Left colon (tissue), 1 donor: ENCODE measurements around a stretch of chr12.

DNA sequence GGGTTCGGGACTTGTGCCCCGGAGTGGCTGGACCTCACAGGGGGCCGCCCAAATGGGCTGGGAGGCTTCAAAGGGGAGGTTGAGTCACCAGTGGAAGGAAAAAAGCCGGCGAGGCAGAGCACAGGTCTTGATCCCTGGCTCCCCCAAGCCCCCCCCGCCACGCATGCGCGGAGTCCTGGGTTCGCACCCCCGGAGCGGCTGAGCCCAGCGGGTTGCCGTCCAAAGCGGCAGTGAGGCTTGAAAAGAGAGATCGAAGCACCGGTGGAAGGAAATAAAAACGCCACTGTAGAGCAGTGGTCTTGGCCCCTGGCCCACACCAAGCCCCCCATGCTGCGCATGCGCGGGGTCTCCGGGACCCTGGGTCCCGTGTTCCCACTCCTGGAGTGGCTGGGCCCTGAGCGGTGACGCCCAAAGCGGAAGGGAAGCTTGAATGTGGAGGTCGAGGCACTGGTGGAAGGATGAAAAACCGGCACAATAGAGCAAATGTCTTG lies 313.6 kb downstream of the ALG10 start:
- PRO-cap, result no peak

DNA sequence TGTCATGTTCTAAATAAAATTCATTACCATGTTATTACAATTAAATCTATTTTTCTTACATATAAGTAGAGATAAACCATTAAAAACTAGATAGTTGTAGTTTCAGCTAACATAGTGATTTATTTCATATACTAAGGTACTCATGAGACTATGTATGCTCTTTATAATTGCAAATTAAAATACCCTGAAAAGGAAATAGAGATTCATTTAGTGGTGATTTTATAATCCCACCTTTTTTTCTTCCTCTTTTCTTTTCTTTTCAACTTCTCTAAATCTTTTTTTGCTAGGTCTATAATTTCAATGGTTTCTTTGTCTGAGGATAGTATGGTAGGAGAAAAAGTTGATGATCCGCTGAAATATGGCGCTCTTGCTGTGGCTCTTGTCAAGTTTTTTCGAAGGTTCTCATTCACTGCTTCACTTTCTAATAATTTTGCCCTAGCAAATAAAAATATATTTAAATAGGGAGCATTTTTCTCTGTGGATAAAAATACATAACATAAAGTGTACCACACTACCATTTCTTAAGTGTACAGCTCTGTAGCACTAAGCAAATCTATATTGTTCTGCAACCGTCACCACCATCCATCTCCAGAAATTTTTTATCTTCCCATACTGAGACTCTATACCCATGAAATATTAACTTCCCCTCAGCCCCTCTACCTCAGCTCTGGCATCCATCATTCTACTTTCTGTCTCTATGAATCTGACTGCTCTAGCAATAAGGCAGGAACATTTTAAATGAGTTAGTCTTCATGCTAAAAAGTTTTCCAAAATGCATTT lies 91.2 kb downstream of the KIF21A start:
- PRO-cap, result no peak

DNA sequence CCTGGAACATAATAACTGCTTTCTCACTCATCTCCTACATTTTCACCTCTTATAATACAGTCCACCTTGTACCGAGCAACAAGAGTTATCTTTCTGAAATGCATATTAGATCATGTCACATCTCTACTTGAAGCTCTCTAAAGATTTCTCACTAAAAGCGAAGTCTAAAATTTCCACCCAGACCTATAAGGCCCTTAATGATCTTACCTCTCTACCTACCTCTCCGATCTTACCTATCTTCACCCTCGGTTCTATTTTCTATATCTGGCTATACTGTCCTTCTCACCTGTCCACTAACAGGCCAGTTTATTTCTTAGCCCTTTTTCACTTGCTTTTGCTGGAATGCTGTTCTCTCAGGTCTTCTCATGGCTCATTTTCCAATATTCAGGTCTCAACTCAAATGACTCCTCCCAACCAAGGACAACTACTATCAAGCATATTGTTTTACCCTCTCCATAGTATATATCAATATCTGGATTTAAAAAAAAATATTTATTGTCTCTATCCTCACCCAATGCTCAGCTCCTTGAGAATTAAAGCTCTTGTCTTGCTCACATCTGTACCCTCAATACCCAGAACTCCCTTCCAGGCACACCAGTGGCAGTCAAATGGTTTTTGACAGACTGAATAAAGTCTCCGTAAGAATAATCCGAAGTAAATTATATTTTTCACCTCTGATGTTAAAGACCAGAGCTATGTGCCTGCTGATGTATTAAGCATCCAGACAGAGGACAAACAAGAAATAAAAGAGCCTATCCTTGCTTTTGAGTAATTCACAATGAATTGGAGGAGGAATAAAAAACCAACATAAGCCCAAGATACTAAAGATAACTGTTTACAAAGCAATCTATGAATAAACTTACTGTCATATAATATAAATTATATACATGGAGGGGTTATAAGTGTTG lies 17.9 kb downstream of the KIF21A start:
- PRO-cap, result no peak

- PRO-cap, result no peak
Observed at GRCh38 chr12:39756733-39757507, 130.9 kb downstream of the C12orf40 start.

DNA sequence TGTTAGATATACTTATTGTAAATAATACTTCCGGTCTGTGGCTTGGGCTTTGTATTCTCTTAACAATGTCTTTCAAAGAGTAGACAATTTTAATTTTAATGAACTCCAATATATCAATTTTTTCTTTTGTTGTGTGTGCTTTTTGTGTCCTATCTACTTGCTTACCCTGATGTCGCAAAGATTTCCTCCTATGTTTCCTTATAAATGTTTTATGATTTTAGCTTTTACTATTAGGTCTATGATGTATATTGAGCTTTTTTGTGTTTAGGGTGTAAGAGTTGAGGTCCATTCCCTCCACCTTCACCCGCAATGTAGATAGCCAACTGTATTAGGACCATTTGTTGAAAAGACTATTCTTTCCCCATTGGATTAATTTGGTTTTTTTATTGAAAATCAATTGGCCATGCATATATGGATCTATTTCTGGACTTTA lies 182.9 kb downstream of the C12orf40 start:
- PRO-cap, result no peak

DNA sequence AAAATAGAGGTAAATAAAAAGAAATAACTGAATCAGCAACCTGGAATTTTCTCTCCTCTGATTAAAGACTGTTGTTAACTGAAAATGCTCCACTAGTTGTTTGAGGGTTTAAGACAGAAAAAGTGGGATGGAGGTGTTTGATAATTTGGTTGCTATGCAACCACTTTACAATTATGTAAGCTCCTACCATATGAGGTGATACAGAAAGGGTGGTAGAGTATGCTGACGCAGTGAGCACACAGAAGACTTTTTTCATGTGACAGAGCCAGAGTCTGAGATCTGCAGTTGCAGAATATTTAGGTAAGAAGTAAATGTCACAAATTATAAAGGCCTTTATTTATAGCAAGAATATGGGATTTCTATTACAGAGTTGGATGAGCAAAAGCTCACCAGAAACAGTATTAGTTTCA lies 50.5 kb upstream of the SLC2A13 start:
- PRO-cap, result no peak

- PRO-cap, result no peak
Observed at GRCh38 chr12:40223974-40224368, 826 bp upstream of the LRRK2 start.

- PRO-cap, result no peak
Observed at GRCh38 chr12:40226250-40226662, 1.5 kb downstream of the LRRK2 start.

- PRO-cap, result no peak
Observed at GRCh38 chr12:40226663-40227555, 2.1 kb downstream of the LRRK2 start.

DNA sequence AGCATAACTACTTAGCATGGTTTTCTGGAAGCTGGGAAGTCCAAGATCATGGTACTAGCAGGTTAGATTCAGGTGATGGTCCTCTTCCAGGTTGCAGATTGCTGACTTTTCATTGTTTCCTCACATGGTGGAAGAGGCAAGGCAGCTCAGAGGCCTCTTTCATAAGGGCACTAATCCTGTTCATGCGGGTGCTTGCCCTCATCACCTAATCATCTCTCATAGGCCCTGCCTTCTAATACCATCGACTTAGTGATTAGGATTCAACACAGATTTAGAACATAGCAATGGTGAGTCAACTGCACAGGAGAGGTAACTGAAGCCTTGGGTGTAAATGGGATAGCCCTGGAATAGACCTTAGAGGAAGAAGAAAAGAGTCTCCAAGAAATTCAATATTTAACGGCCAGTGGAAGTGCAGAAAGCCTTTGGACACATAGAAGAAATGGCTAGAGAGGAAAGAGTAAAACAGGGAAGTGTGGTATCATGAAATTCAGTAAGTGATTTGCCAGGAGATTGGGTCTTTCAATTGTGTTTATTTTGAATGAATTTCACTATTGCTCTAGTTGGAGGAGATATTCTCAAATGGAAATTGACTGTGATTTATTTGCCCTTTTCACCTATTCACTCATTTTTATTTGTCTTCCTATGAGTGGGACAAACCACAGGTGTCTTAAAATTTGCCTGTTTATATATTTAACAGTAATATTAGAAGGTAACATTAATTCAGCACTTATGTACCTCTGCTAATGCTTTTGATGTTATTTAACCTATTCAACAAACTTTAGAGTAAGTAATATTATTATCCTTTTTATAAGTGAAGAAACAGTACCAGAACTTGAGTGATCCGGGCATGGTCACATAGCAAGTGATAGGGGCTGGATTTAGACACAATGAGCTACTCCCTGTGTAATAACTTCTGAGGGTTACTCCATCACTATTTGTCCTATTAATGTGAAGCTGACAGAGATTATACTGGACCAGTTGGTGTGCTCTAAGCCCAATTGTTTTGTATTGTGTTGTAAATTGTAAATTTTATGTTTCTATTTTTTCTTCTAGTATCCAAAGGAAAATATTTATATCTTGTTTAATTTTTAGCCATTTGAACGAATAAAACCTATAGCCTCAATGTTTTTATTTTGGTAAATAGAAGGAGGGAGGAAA lies 69.5 kb downstream of the PDZRN4 start:
- PRO-cap, result no peak

GRCh38 chr12:41332283-41332902 lies 144.3 kb downstream of the PDZRN4 start:
- PRO-cap, result no peak

DNA sequence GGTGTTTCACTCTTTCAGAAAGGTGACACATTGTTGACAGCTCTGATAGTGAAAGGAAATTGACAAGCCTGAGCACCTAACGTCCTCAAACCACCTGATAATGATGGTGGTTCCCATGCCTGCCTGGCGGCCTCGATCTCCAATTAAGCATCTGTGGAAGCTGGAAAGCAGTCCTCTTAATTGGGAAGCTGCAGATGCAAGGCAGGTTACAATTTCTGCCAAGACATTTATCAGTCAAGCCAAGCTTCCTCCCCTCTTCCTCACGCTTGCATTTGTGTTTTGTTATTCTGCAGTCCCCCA lies 288.5 kb downstream of the PDZRN4 start:
- PRO-cap, result no peak

GRCh38 chr12:42038934-42039300 lies 105.8 kb downstream of the GXYLT1 start:
- PRO-cap, result no peak

DNA sequence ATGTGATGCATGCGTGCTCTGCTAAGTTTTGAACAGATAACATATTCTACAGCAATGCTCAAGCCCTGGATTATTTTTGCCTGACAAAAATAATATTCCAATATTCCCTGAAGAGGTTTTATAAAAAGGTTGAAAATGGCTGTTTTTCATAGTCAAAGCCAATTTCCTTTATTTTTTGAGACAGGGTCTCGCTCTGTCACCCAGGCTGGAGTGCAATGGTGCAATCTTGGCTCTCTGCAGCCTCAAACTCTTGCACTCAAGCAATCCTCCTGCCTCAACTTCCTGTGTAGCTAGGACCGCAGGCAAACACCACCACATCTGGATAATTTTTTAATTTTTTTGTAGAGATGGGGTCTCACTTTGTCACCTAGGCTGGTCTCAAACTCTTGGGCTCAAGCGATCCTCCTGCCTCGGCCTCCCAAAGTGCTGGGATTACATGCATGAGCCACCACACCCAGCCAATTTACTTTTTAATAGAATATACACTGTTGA lies 62.3 kb downstream of the GXYLT1 start:
- PRO-cap, result no peak

GRCh38 chr12:42173906-42174692 lies 29.4 kb upstream of the GXYLT1 start:
- PRO-cap, result no peak

GRCh38 chr12:42416697-42417388 lies 90.9 kb downstream of the PPHLN1 start:
- PRO-cap, result no peak

DNA sequence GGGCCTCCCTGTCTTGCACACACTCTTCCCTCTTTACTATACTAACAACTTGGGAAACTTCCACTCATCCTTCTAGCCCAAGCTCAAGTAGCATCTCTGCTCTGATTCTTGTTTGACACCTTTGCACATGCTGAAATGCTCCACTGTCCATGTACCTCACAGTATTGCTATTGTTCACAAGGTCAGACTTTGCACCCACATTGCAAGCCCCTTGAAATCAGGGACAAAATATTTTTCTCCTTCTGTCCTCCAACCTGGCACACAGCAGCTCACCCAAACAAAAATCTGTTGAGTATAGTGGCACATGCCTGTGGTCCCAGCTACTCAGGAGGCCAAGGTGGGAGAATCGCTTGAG lies 39.7 kb downstream of the PRICKLE1 start:
- PRO-cap, result no peak

DNA sequence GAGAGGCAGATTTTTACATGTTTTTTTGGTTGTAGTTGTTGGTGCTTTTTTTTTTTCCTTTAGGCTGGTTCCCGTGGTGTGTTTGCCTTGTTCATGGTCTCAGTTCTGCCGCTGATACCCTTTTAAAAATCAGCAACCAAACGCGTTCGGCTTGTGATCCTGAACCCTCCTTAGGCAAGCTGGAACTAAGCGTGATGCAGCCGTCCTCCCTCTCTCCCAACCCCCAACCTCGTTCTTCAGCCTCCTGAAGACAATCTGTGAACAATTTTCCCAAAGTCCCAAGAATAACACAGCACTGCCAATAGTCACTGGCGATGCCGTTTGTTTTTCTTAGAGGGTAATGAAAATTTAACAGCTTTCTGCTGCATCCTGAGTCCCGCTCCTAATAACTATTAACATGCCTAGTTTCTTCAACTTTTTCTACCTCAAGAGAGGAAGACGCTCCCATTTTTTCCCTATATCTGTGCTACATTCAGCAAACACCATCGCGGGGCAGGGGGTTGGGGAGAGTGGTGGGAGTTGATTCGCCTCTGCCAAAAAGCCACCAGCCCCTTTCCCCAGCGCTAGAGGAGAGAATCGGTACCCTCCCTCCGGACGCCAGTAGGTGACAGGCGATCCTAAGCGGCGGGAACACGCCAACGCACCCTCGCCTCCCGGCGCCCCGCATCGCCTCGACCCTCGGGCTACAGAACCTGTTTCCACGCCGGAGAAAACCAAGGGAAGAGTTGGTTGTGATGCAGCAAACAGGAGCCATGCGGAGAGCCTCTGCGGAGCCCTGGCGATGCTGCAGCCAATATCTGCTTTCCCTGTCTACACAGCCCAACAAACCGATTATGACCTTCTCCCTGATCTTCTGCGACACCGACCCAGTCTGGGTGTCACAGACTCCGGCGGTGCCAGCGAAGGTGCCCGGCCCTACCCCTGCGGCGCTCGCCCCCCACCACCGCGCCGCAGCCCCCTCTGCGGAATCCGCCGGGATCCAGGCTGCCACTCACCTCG lies 777 bp downstream of the PRICKLE1 start:
- PRO-cap, result no peak

GRCh38 chr12:42652469-42652877 lies 62.9 kb upstream of the PRICKLE1 start:
- PRO-cap, result no peak

GRCh38 chr12:42691788-42692592 lies 102.4 kb upstream of the PRICKLE1 start:
- PRO-cap, result no peak